Pericardium fibroblast (primary cell): Measurements from ENCODE around the genes IGFLR1, OVOL3 and ZNF573.

GRCh38 chr19:35740250-35741436, 1.6 kb downstream of the IGFLR1 start:
- RAMPAGE, long total RNA, result start-site peak on the minus strand at chr19:35740480-35740613, 57 and 20 reads in 2 replicates

DNA sequence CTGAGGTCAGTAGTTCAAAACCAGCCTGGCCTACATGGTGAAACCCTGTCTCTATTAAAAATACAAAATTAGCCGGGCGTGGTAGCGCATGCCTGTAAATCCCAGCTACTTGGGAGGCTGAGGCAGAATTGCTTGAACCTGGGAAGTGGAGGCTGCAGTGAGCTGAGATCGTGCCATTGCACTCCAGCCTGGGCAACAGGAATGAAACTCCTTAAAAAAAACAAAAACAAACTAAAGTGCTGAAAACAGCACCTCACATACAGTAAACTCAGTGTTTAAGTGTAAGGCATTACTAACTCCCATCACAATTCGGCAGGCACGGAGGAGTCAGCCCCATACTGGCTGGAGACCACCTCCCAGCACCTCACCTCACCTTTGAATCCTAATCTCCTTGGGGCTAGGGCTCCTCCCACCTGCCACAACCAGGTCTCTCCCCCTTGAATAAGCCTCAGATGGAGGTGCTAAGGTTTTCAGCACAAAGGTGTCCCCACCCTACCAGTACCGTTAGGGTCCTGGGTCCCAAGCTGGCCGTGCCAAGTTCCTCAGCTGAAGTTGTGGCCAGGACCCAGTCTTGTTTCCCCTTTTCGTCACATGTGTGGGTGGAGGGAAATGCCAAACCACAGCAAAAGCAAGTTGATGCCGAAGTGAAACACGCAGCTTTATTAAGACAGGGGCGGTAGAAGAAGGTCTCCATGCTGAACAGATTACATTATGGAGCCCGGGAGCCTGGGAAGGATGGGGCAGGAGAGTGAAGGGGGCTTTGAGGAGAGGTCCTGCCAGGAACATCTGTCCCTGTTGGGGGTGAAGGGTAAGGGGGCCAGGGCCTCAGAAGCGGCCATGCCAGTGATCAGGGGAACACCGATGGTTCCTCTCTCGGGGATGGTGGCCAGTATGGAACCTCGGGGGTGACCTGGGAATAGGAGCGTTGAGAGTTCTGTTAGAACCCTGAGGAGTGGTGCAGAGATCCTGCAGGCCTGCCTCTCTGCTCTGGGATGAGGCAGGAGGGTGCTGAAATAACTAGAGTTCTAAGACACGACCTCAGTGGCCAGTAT, at the start of gene IGFLR1:
Gene IGFLR1, minus strand, starts transcription at position 559 of the 1,052 bp plus-strand sequence.
- RAMPAGE, long total RNA, result no peak

- RAMPAGE, long total RNA, result no peak
Measured at GRCh38 chr19:35746560-35747089, 1.2 kb downstream of the PSENEN start.

DNA sequence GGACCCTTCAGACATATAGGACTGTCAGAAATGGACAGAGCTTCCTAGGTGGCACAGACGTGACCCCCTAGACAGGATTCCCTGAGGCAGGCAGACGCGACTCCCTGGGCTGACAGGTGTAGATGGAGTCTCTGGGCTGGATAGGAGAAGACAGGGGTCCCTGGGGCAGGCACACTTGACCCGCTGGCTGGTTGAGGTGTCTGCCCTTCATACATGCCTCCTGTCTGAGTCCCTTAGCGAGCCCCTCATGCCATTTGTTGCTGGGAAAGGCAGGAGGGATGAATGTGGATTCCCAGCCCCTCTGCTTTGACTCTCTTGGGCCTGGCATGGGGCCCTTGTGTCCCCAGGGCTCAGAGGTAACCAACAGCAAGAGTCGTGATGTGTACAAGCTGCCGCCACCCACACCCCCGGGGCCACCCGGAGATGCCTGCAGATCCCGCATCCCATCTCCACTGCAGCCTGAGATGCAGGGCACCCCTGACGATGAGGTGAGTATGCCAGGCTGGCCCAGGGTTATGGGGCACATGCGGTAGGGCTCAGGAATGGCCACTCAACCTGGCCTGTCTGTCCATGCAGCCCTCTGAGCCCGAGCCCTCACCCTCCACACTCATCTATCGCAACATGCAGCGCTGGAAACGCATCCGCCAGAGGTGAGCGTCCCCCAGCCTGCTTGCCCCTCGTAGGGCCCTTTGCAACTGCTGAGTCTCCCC, 3.0 kb downstream of the HSPB6 start:
- RAMPAGE, long total RNA, result no peak

DNA sequence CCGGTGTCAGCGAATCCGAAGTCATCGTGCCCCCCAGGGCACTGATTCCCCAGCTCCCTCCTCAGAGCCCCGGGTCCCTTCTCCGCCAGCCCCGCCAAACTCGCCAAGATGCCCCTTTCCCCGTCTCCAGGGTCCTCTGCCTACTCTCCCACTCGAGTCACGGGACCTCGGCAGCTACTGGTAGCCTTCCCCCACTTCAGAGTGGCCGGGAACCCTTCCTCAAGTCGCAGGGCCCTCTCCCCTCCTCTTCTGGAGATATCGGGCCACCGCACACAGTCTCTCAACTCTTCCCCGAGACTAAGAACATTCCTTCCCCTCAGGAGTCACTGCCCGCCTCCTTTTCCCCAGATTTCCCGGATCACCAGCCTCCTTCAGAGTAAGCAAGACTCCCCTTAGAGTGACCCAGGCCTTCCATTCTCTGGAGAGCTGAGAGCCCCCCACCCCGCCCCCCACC, 640 bp downstream of the HSPB6 start:
- RAMPAGE, long total RNA, result no peak

DNA sequence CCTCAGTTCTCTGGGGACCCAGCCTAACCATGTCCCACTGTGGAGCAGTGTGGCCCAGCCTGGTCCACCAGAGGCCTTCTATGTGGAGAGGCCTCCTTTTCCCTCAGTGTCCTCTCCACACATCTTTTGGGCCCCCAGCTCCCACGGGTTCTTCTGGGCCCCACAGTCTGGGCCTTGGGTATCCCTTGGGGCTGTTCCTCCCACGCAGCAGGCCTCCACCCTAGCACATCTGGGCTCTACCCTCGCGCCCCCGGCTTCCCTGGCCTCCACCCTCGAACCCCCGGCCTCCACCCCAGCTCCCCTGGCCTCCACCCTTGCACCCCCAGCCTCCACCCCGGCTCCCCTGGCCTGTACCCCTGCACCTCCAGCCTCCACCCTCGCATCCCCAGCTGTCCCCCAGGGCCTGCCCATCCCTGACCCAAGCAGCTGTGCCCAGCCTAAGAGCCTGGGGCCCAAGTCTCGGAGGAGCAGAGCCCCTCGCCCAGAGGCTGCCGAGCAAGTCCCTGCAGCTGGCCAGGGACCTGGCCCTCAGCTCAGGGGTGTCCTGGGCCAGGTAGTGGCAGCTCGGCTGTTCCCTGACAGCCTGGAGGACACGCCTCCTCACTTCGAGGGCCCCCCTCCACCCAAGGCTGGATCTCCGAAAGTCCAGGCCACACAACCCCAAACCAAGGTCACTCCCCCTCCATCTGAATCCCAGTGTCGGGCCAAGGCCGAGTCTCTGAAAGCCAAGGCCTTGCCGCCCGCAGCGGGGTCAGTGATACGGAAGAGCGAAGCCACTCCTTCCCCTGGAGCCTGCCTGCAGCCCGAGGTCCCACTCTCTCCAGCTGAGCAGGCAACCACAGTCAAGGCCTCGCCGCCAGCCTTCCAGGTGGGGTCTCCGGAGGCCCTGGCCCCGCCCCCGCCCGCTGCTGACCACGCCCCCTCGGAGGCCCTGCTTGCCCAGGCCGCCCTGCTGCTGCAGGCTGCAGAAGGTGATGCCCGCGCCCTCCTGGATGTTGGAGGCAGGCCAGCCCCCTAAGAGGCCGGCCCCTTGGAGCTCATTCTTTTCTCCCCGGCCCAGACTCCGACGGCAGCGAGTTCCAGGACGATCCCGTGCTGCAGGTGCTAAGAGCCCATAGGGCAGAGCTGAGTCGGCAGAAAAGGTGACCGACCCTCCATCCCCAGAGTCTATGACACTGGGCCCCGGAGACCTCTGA, 7.9 kb upstream of the ARHGAP33 start:
- RAMPAGE, long total RNA, result no peak

DNA sequence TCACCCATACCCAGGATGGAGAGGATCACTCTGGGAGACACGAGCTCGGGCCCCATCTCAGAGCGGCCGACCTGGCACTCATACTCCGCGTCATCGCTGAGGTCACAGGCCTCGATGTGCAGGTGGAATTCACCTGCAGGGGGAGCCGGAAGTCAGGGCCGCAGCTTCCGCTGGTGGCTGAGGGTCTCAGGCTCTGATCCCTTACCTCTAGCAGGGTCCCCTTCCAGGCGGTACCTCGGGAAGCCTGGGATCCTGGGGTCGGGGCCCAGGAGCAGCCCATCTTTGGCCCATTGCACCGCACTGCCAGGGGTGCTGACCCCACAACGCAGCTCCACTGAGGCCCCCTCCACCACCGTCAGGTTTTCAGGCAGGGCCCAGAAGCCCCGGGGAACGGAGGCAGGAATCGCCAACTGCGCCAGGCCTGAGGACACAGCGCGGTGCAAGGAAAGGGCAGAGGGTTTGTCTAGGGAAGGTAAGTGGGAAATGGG, 1.0 kb downstream of the NPHS1 start:
- RAMPAGE, long total RNA, result no peak

DNA sequence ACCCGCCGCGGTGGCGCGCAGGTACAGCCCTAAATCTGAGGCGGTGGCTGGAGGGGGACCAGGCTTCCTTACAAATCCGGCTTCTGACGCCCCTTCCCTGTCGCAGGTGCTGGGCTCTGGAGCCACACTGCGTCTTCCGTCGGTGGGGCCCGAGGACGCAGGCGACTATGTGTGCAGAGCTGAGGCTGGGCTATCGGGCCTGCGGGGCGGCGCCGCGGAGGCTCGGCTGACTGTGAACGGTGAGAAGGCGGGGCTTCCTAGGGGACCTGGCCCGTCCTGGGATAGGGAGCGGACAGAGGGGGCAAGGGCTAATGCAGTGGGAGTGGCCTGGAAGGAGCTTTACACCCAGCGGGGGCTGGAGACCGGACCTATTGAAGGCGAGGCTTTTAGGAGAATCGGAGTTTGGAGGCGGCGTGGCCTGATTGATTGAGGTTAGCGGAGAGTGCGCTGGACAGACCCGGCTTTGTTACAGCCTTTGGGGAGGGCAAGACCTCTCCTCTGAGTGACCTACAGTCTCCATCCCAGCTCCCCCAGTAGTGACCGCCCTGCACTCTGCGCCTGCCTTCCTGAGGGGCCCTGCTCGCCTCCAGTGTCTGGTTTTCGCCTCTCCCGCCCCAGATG, 4.4 kb downstream of the KIRREL2 start:
- RAMPAGE, long total RNA, result no peak

DNA sequence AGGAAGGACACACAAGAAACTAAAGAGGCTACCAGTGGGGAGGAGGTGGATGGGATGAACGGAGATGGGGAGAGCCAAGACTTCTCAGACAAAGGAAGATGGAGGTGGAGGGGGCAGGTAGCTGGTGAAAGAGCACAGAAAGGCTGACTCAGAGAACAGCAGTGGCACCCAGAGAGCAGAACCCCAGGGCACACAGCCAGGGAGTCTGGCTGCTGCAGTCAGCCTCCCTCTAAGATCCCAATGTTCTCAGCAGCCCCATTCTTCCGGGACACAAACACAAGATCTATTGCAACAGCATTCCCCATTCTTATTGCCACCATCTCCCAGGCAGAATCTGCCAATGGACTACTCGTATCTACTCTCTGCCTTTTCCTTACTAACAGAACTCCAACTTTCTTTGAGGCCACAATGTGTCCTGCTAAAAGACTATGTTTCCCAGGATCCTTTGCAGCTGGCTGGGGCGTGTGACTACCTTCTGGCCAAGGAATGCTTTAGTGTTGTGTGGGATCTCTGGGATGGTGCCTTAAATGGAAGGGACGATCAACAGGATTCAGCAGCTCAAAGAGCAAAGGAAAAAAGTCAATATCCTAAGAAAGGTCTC, 7.6 kb downstream of the THAP8 start:
- RAMPAGE, long total RNA, result no peak

DNA sequence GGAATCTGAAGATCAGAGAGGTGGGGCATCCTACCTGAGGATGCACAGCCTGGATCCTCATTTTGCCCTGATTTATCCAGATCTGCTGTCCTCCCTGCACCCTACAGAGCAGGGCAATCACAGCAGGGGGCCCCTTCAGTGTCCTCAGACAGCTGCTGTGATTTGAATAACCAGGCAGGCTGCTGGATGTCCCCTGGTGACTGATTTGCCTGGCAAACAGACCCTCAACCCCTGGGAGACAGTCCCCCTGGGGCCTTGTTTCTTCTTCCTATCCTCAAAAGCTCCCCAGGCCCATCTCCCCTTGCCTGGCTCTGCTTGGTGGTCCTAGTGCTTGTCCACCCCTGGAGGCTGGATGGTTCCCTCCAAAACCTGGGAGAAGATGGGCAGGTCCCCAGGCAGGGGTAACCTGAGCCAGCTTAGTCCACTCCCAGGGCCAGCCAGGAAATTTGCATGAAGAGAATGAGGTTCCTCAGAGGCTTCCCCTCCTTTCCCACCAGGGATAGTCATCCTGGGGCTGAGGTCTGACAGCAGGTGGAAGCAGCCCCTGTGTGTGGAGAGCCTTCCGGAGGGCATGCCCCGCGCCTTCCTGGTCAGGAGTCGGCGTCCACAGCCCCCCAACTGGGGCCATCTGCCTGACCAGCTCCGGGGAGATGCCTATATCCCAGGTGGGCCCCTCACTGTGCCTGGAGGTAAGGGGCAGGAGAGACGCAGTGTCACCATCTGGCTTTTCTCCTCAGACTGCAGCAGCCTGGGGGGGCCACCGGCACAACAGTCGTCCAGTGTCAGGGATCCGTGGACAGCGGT, at the start of gene OVOL3:
Gene OVOL3, plus strand, starts transcription at position 512 of the 804 bp plus-strand sequence.
- RAMPAGE, long total RNA, result no peak

DNA sequence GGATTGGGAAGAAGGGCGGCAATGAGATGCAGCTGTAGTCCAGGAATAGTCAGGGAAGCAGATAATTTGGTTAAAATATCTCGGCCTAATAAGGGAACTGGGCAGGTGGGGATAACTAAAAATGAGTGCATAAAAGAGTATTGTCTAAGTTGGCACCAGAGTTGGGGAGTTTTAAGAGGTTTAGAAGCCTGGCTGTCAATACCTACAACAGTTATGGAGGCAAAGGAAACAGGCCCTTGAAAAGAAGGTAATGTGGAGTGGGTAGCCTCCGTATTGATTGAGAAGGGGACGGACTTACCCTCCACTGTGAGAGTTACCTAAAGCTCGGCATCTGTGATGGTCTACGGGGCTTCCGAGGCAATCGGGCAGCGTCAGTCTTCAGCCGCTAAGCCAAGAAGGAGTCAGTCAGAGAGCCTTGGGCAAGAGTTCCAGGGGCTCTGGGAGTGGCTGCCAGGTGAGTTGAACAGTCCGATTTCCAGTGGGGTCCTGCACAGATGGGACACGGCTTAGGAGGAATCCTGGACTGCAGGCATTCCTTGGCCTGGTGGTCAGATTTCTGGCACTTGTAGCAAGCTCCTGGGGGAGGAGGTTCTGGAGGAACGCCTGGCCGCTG, 6.2 kb upstream of the COX7A1 start:
- RAMPAGE, long total RNA, result no peak

DNA sequence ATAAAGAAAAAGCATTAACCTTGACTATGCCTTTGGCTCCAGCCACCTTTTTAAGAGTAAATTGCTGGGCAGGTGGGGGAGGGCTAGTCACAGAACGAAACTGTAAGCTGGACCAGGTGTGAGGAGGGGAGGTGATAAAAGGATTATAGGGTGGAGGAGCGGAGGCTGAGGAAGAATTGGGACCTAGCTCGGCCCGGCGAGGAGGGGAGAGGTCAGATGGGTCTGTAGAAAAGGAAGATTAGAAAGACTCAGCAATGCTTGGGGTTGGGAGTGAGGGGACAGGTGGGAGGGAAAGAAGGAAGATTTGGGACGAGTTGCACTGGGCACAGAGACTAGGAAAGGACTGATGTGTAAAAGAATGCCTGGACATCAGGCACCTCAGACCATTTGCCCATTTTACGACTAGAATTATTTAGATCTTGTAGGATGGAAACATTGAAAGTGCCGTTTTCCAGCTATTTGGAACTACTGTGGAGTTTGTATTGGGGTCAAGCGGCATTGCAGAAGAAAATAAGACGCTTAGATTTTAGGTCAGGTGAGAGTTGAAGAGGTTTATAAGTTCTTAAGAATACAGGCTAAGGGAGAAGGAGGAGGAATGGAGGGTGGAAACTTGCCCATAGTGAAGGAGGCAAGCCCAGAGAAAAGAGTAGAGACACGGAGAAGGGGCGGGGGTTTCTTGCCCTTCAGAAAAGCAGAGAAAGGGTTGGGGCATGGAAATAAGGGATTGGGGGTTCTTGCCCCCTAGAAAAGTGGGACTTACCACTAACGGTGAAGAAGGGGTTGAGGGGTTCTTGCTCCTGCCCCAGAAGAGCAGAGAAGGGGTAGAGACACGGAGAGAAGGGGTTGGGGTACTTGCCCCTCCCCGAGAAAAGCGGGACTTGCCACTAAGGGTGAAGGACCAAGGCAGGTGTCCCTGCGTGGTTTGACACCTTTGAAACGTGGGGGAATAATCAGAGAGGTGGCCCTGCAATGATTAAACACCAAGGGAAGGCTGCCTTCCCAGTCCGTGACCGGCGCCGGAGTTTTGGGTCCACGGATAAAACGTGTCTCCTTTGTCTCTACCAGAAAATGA, 7.3 kb upstream of the COX7A1 start:
- RAMPAGE, long total RNA, result no peak

DNA sequence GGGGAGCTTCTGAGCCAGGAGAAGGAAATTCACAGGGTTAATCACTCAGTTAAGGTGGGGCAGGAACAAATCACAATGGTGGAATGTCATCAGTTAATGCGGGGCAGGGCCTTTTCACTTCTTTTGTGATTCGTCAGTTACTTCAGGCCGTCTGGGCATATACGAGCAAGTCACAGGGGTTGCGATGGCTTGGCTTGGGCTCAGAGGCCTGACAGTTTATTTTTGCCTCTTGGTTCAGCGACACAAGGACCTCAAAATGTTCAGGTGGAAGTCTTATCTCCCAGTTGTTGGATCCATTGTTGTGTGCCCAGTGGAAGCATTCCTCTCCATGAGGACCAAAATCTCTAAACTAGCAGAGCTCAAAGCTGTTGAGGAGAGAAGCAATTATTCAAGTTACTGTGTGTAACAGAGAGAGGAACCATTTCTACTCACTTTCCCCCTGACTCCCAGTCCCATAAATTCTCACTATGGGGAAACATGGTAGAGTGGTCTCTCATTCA, 8.6 kb upstream of the COX7A1 start:
- RAMPAGE, long total RNA, result no peak

DNA sequence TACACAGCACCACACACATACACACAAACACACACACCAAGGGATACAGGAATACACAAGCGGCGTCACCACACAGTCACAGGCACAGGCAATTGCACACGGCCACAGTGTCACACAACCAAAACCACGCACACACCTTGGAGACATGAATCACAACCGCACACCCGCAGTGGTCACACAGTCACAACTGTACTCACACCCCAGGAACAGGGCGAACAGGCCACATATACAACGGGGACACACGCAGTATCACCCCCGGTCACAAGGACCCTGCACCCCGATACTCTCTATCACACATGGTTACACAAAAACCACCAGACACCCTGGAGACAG, 366 bp downstream of the ZNF565 start:
- RAMPAGE, long total RNA, result no peak

DNA sequence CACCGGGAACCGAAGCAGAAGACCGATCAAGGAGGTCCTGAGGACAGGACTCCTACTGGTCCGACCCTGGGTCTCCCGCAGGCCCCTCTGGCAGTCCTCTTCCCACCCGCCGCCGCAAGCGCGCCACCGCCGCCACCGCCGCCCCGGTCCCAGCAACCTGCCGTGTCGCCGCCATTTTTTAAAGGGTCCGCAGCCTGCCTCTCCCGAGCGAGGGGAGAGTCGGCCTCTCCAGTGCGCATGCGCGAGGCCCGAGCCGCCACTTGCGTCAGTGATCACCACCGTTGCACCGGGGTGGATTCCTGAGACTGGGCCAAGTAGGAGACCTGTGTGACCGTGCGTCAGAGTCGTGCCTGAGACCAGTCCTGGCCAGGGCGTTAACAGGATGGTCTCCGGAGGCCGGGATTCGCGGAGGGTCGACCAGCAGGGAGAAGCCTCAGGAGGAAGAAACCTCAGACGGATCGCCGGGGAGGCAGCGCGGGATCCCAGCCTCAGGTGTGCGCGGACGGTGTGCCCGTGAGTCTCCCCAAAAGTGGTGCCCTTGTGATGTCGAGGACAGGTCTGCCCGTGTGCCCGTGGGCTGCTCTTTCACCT, 51.6 kb downstream of the ZNF146 start:
- RAMPAGE, long total RNA, result no peak

- RAMPAGE, long total RNA, result no peak
Measured at GRCh38 chr19:36573917-36574617, 975 bp upstream of the ZNF529 start.

DNA sequence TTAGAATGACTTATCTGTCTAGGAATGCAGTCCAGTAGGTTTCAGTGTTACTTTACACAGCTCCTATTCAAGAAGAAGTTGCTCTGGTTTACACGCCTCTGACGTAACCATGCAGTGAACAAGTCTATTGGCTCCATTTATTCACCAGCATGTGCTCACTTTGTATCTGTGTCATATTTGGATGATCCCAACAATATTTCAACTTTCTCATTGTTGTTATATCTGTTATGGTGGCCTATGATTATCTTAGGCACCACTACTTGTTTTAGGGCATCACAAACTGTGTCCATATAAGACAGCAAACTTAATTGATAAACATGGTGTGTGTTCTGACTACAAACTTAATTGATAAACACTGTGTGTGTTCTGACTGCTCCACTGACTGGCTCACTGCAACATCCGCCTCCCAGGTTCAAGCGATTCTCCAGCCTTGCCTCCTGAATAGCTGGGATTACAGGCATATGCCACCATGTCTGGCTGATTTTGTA, 26.5 kb downstream of the ZNF850 start:
- RAMPAGE, long total RNA, result no peak

DNA sequence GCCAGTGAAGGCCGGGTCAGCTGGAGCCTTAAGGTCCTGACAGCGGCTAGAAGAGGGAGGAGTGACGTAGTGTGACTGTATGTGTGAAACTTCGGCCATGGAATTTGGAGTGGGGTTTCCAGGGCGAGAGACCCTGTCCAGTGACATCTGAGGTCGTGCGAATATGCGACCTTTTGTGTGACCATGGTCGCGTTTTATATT, 303 bp upstream of the ZNF569 start:
- RAMPAGE, long total RNA, result no peak

DNA sequence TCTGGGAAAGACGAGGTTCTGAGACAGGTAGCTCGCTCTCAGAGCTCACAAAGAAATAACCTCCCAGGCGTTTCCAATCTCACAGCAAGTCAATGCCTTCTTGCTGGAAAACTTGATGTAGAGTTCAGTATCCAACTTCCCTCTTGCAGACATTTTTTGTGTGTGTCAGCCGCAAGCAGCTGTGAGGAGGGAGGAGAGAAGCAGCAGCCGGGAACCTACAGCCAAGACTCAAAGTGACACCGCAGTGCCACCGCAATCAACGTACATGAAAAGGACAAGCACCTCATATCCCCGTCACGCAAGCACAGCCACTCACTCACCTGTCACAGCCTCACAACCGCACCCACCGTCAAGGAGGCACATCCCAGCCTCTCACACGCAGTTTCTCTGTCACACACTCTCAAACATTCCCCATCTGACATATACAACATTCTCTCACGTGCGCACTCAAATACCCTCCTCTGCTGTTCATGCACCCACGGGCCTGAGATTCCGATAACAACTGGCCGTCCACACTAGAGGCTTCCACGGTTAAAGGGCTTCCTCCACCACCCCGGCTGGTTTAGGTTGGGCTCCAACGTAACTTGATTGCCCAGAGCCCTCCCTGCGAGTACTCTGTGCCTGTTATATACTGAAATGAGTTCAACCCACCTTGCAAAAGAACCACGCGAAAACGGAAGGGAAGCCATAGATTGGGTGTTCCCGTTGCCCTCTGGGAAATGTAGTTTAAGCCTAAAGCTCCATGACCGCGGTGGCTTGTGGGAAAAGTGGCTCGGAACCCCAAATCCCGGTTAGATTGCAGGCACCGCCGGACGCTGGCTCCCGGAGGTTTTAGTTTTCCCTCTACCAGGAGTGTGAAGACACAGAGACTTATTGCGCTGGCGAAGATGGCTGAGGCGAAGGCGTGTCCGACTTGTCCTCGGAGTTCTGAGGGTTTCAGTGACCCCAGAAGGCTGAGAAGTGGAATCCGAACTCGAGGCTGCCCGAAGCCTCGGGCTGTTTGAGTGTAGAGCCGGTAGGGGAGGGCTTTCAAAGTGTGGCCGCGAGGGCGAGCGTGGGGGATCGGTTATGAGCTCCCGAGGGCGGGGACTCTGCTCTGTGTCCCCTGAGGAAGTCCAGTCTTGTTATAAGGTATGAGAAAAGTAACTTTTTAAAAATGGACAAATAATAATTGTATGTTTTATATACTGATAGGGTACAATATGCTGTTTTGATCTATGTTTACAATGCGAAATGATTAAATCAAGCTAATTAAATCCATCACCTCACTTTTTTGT, at the start of gene ZNF573:
Gene ZNF573, minus strand, starts transcription at position 694 of the 1,277 bp plus-strand sequence.
- RAMPAGE, long total RNA, result start-site peak on the minus strand centred at position 702 of the sequence, 26 bp wide, 33 and 20 reads in 2 replicates

DNA sequence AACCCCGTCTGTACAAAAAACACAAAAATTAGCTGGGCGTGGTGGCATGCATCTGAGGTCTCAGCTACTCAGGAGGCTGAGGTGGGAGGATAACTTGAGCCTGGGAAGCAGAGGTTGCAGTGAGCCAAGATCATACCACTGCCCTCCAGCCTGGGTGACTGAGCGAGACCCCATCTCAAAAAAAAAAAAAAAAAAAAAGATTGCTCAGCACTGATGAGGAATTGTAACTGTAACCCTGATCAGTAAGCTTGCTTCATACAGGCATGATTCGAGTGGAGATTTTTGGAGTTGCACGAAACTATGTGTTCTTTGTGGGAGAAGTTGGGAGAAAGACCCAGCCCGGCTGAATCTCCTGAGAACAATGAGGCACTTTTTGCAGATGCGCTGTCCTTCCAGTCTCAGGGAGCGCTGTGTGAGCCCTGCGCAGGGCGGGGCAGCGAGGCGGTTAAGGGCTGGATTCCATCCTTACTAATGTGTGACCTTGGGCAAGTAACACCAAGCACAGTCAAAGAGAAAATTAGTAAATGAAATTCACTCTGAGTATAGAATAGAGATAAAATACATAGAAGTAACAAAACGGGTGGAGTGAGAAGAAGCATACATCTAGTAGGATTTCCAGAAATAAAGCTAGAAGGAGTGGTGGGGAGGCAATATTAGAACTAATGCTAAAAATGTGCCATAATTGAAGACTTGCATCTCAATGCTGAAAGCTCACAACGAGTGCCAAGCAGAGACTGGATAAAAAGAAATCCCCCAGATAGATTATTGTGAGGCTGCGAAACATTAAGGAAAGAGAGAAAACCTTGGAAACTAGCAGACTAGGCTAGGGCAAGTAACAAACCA, 76.9 kb downstream of the SIPA1L3 start:
- RAMPAGE, long total RNA, result no peak